Mesothelial cell of epicardium (in vitro differentiated cells): ENCODE data around the genes RNF183 and RGS3.

DNA sequence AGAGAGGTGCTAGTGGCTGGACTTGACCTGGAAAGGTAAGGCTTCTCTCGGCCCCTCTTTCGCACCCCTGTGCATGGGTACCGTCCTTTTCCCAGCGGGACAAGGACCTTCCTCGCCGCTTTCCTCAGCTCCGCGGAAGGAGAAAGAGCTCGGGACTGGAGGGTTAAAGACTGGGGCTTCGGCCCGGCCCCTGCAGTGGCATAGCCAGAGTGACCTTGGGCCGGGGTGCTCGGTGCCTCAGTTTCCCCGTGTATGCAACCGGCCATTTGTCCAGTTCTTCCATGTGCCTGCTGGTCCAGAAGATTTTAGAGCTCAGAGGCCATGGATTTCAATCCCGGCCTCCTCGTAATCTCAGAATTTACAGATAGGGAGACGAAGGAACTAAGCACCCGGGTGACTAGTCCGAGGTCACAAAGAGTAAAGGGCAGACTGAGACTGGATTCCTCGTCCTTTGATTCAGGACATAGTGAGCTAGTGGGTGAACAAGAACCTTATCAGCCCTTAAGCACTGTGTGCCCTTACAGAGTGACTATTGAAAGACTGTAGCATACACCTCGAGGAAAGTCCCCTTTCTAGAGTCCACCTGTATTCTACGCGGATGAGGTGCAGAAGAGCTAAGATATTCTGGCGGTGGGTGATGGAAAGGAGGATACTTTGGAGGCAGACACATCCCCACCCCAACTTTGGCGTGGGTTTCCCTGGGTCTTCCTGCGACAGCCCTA is 461 bp downstream of the SLC31A1 start:
- PRO-cap, result no peak

DNA sequence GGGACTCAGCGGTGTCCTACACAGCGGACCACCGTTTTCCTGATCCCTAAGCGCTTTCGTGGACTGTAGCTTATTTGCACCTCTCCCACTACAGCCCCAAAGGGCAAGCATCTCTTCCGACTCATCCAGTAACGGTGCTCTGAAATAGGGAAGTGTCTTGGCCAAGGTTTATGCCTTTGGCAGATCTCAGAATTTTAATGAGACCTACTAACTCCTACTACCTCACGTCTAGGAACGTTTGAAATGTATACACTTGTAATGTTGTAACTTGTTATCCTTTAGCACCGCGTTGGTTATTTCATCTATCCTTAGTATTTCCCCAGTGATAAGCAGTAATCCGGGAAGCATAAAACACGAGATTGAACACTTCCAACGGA is 421 bp downstream of the PRPF4 start:
- PRO-cap, result no peak

DNA sequence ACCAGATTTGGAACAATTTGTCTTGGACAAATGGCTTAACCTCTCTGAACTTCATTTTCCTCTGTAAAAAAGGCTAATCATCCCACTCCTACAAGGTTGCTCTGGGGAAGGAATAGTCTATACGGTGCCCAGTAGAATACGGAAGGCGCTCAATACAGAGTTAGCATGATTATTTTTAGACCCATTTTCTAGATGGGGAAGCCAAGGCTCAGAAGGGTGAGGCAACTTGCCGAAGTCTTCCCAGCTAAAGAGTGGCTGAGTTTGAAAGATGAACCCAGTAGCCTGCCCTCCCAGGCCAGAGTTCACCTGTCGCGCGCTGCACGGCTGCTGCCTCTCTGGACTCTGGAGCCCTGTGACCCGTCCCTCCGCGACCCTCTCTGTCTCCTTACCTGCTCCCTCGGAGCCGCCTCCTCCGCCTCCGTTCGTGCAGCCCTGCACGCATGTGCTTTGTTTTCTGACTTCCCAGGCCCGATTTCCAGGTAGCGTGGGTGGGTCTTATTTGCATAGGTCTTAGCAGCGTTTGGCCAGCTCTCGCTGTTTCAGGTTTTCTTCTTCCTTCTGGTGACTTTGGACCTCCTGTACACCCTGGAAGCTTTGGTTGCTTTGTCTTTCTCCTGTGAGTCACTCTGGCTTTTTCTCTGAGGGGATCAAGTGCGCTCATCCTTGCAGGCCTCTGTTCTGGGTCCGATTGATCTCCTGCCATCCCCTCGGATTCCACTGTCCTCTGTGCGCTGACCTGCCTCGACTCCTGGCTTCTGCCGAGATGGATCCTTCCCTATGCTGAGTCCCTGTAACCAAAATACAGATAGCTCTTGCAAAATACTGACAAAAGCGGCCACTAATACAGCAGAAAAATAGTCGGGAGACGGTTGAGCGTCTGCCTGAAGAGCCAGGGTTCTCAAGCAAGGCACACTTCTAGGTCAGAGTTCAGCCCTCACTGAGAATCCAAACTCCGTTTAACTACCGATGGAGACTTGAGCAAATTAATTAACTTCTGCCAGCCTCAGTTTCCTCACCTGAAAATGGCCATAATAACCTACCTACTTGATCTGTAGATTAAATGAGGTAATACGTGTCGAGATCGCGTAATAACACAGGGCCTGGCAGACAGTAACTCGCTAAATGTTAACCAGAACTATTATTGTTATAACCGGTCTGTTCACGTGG is at the start of gene RNF183:
Gene RNF183, minus strand, starts transcription at position 710 of the 1,167 bp plus-strand sequence.
- PRO-cap, result no peak

DNA sequence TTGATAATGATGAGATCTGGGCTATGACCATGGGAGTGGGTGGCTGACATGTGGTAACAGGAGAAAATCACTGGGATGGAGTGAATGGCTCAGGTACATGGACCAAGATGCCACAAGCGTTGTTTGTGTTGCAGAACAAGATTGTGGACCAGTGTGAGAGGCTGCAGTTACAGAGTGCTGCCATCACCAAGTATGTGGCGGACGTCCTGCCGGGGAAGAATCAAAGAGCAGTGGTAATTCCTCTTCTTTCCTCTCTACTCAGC is 4.7 kb downstream of the BSPRY start:
- PRO-cap, result no peak

GRCh38 chr9:113375294-113376029 is 1.3 kb downstream of the HDHD3 start:
- PRO-cap, result no peak

DNA sequence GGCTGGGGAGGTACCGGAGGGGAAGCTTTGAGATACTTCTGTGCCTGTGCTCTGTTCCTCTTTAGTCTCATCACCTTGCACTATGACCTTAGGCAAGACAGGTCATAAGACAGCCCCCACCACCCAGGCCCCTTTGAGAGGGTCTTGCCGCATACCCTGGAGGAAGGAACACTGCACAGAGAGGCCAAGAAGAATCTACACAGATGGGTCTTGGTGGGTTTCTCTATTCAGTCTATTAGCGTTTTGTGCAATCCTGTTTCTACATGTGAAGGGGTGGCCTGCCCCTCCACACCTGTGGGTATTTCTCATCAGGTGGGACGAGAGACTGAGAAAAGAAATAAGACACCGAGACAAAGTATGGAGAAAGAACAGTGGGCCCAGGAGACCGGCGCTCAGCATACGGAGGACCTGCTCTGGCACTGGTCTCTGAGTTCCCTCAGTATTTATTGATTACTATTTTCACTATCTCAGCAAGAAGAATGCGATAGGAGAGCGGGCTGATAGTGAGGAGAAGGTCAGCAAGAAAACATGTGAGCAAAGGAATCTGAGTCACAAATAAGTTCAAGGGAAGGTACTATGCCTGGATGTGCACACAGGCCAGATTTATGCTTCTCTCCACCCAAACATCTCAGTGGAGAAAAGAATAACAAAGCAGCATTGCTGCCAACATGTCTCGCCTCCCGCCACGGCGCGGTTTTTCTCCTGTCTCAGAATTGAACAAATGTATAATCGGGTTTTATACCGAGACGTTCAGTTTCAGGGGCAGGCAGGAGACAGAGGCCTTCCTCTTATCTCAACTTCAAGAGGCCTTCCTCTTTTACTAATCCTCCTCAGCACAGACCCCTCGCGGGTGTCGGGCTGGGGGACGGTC is 2.2 kb upstream of the HDHD3 start:
- PRO-cap, result no peak

DNA sequence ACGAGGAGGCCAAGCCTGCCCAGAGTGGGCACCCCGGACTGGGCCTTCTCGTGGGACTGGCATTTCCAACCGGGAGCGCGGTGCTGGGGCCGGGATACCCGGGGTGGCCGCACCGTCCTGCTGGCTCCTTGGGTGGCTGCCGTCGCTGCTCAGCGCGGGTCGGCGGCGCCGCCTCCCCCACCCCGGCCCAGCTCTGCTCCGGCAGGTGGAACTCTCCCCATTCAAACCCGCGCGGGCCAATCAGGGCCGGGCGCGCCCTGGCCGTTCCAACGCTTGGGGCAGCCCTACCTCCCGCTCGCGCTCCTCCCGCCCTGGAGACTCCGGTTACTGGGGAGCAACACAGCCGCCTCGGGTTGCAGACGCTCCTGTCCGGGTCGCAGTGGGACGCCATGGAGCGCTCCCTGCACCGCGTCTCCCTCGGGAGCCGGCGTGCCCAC is at the start of gene RGS3:
Gene RGS3, plus strand, starts transcription at position 314 of the 437 bp plus-strand sequence.
- PRO-cap, result no peak

DNA sequence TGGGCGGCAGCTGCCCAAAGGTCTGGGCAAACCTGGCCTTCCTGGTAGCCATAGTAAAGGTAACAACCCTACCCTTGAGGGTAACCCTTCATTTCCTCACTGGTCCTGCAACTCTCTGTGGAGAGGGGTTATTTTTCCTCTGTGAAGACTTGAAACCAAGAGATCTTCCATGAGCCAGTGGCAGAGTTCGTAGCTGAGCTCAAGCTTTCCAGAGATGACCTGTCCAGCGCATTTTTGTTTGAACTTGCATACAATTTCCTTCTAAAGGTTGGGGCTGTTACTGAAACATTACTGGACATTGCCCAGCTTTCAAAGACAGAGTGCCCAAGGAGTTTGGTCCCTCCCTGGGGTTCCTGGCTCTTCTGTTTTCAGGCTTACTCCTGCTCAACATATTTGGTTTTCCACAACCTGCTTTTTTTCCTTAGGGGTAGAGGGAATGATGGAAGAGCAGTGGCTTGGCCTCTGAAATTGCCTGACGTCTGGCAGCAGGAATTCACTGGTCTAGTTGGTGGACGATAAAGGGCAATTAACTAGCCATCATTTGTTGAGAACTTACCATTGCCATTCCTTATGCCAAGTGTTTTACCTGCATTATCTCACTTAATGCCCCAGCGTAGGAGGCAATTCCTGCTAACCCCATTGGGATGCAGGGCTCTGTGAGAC is 1.1 kb downstream of the RGS3 start:
- PRO-cap, result no peak

- PRO-cap, result no peak
Observed at GRCh38 chr9:113468986-113469452, 5.5 kb downstream of the RGS3 start.

DNA sequence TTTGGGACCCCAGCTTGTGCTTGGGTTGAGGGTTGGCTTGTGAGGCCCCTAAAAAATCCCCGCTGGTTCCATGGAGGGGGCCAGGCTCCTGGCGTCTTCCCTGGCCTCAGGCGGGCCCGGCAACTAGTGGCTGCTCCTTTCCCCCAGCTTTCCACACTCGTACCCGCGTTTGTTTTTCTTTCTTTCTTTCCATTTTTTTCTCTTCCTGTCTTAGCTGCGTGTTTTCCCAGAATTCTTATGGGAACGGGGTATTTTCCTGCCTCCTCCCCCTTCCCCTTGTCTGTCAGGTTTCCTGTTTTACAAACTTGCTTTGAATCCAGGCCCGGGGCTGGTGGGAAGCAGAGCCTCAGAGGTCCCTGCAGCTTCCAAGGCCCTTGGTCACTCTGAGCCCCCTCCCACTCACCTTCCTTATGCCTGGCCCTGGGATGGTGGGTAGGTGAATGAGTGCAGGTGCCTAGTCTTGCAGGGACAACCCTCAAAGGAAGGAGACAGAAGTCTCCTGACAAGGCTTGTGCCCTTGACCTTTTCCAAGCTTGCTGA is 40.3 kb downstream of the RGS3 start:
- PRO-cap, result no peak

DNA sequence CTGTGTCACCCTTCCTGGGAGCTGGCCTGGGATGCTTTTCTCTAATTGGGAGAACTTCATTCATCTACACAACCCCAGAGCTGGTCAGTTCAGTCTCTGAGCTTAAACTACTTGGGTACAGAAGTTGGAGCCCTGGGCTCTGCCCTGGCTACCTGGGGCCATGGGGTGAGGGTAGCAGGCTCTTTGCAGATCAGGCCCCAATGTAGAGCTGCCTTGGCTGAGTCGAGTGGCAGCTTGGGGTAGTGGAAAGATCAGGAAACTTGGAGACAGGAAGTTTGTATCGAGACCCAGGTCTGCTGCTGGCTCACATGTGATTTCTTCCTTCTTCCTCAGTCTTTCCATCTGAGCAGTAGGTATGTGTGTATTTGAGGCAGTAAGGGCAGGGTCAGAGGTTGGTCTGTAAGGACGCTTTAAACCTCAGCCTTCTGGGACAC is 54.6 kb downstream of the RGS3 start:
- PRO-cap, result no peak

GRCh38 chr9:113600212-113601038 is 136.9 kb downstream of the RGS3 start:
- PRO-cap, result no peak

GRCh38 chr9:113622794-113623510 is 159.4 kb downstream of the RGS3 start:
- PRO-cap, result no peak

DNA sequence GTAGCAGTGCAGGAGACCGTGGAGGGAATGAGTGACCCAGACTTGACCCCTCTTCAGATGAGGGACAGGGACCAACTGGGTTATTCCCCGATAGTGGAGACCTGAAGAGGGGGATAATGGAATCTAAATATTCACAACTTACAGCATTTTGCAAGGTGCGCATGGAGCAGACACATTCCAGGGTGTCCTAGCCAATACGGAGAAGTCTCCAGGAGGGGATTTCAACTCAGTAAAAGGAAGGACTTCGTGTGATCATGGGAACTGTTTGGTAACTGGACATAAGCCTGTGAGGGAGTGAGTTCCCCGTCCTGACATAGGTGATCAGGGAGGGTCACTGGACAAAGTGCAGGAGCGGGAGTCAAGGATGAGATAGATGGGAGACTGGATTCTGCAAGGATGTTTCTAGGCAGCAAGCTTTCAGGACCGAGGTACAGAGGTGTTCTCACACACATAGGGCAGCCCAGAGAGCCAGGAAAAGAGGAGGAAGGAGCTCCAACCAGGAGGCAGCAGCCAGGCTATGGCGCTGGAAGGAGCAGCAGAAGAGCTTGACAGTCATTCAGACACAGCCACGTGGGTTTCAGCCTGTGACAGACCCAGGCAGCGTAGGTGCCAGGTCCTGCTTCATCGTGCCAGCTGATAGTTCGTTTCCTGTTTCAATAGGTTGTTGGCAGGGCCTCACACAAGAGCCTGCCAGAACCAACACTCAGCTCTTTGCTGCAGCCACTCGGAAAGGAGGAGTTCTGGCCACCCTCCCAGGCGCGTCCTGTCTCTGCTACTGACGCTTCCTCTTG is 84.2 kb downstream of the AMBP start:
- PRO-cap, result no peak

- PRO-cap, result no peak
Observed at GRCh38 chr9:114038156-114038479, 40.0 kb downstream of the AMBP start.

- PRO-cap, result no peak
Observed at GRCh38 chr9:114077316-114077905, 689 bp downstream of the AMBP start.

- PRO-cap, result no peak
Observed at GRCh38 chr9:114082435-114083069, 4.5 kb upstream of the AMBP start.

- PRO-cap, result no peak
Observed at GRCh38 chr9:114209285-114209814, 54.0 kb downstream of the COL27A1 start.

GRCh38 chr9:114264784-114265728 is 57.8 kb upstream of the ORM1 start:
- PRO-cap, result no peak

- PRO-cap, result no peak
Observed at GRCh38 chr9:114311626-114312796, 10.9 kb upstream of the ORM1 start.